REH cell (cell line): ENCODE measurements around the genes PCGF1, DQX1 and GCFC2.

- PRO-cap: no peak
These were observed 2.1 kb downstream of the RTKN start for GRCh38 chr2:74439557-74440210.

- PRO-cap: no peak
These were observed 613 bp downstream of the WBP1 start for GRCh38 chr2:74458648-74459454.

- PRO-cap: no peak
These were observed 931 bp downstream of the CCDC142 start for GRCh38 chr2:74481860-74482273.

DNA sequence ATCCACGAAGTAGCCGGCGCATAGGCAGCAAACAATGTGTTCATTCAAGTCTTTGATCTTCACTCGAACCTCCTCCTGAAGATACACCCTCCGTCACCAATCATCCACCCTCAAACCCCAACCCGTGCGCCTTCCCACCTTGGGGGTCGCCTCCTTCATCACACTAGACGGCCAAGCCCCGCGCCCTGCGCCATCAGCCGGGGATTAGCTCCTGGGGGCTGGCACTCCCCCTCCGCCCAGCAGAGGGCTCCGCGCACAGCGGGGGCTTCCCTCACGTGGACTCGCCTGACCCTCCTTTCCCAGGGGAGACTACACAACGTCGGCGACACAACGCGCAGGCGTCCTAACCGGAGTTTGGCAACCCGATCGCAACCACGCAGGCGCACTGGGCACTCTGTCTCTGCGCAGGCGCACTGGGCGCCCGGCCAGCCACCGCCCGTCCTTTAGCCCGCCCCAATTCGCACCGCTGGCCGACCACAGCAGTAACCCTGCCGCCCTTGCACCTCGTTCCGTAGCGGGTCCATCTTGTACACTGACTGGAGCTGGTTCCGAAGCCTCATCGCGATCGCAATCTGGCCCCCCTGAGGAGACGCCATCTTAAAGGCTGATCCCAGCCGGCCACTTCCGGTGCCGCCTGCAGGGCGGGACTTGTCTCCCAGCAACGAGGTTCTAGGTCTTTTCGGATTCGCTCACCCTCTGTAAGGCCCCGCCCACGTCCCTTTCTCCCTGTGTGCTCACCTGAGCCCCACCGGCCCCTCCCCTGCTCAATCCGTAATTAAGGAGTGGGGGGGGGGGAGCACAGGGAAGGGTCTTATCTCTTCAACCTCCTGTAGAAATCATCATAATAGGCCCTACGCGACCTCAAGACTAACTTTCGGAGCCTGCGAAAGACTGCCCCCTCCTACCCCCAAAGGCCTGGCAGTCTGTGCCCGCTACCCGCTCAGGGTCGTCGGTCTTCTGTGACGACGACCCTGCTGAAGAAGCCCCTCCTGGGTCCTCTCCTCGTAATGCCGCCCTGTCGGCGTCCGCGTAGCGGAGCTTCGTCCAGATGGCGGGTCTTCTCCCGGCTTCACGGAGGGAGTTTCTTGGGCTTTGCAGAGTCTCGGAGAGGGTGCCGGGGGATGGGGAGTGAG is at the start of gene PCGF1:
PCGF1 (minus strand) TSS at position 623 of the 1,133 bp plus-strand sequence.
- PRO-cap: bidirectional peak, plus-strand start at position 456 of the sequence, minus-strand start at position 213 of the sequence

DNA sequence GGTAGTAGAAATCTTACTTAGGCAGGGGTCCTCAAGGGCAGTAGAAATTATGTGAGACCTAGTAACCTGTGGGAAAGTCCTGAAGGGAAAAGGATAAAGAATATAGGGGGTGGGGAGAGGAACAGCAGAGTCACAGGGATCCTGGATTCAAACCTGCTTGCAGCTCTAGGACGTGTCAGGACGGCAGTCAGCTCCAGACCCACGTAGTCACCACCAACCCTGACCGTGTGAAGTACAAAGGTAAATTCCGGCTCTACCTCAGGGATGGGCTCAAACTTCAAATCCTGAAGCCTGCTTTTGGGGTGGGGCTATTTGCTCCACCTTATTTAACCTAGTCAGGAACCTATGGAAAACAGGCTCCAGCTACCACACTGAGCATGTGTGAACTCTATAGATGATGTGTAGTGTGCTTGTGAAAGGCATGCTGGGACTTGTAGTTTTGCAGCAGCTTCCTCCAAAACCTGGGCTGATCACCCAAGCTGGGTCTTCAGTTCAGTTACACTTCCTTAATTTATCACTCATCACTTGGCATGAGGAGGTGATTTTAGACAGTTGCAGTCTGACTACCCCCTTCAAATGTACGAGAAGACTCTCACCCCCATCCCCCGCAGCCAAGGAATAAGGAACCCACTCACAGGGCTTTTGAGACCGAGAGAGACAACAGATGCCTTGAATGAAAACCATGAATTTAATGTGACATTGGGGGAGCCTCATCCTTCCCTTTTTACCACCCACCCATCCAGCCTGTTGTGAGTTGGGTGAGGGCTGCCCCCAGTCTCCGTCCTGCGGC is at the start of gene DQX1:
DQX1 (minus strand) TSS at position 249 of the 790 bp plus-strand sequence.
- PRO-cap: no peak

DNA sequence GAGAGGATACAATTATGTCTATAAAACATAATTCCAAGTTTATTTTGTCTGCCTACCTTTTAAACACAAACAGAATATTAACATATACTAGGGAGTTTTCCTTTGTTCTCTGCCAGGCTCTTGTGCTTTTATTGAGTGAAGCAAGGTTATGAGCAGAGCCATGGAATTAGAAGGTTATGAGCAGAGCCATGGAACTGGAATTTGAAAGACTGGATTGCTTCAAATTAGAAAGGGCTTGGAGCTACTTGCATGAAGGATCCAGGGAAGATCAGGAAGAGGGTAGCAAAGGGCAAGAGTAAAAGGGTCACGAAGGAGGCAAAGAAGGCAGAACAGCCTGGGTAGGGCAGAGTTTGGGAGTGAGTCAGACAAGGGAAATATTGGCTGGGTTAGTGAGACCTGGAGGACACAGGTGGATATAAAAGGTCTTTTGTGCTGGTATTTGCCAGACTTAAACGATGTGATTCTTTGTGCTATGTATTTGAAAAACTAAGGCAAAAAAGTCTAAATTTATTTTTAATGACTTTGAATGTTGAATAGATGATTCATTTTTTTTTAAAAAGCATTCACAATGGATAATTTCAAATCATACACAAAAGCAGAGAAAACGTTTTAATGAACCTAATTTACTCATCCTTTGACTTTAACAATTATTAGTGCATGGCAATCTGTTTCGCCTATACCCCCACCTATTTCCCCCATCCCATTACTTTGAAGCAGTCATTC is 65.1 kb downstream of the SEMA4F start:
- PRO-cap: no peak

- PRO-cap: no peak
These were observed 17.4 kb upstream of the HK2 start for GRCh38 chr2:74816455-74816917.

- PRO-cap: no peak
These were observed 2.0 kb upstream of the HK2 start for GRCh38 chr2:74831863-74832327.

DNA sequence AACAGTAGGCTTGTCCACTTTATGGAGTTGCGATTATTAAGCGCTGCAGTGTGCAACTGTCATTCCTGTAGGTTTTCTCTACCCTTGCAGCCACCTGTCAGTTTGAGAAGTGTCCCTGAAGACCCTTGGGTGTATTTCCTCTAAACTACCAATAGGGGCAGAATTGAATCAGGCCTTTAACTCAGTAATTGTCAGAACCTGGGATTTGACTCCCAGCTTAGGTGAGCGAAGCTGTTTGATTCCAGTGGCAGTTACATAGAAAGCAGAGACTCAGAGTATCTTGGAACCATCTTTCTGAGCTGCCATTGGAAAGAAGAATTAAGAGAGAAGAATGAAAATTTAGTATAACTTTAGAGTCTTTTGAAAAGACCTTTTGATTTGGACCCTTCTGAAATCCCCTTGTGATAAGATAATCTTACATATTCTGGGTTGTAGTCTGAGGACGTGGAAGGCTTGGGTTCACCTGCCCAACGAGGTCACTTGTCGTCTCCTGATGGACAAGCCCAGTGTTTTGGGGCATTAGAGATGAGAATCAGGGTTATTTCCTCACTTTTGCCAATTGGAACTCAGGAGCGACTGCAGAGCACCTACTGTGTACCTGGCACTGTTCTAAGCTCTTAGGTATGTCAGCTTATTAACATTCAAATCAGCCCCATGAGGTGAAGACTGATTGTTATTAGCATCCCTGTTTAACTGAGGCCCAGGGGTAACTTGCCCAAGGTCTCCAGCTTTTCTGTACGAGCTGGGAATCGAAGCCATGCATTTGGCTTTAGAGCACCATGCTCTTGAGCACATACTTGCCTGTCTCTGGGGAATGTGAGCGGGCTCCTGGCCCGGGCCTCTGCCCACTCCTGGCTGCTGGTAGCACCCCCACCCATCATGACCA is 2.8 kb downstream of the HK2 start:
- PRO-cap: unidirectional peak, minus-strand start at position 76 of the sequence

GRCh38 chr2:74869296-74870006 is 35.5 kb downstream of the HK2 start:
- PRO-cap: no peak

GRCh38 chr2:74917662-74918215 is 40.7 kb upstream of the POLE4 start:
- PRO-cap: no peak

GRCh38 chr2:74959349-74959751 is 907 bp downstream of the POLE4 start:
- PRO-cap: no peak

GRCh38 chr2:74991839-74992532 is 33.5 kb downstream of the POLE4 start:
- PRO-cap: no peak

GRCh38 chr2:75199973-75200890 is 912 bp upstream of the TACR1 start:
- PRO-cap: no peak

GRCh38 chr2:75518616-75519076 is 42.1 kb downstream of the EVA1A start:
- PRO-cap: no peak

DNA sequence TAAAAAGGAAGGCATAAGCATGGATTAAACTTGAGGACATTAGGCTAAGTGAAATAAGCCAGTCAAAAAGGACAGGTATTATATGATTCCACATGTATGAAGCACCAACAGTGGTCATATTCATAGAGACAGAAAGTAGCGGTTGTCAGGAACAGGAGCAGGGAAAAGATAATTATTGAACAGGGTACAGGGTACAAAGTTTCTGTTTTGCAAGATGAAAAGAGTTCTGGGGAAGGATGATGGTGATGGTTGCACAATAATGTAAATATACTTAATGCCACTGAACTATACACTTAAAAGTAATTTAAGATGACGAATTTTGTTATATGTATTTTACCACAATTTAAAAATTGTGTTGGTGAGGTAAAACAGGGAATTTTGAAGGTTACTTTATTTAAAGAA is 39.2 kb downstream of the EVA1A start:
- PRO-cap: no peak

- PRO-cap: no peak
These were observed 33.6 kb upstream of the MRPL19 start for GRCh38 chr2:75612923-75613345.

DNA sequence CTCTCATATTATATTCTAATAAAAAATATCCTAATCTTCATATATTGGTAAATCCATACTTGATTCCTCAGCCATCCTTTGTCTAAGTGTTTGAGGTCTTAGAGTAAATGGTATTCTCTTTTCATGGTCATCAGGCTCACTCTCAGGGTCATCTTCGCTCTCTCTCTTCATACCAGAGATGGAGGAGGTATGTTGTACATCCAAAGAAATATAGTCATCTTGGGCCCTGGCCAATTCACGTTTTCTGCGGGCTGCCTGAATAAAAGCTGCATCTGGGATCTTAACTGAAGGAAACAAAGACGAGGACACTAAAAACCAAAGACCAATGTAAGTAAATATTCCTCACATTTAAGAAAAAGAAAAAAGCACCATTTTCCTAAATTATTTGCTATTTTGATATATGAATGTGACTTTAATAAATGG is 8.6 kb downstream of the GCFC2 start:
- PRO-cap: no peak

DNA sequence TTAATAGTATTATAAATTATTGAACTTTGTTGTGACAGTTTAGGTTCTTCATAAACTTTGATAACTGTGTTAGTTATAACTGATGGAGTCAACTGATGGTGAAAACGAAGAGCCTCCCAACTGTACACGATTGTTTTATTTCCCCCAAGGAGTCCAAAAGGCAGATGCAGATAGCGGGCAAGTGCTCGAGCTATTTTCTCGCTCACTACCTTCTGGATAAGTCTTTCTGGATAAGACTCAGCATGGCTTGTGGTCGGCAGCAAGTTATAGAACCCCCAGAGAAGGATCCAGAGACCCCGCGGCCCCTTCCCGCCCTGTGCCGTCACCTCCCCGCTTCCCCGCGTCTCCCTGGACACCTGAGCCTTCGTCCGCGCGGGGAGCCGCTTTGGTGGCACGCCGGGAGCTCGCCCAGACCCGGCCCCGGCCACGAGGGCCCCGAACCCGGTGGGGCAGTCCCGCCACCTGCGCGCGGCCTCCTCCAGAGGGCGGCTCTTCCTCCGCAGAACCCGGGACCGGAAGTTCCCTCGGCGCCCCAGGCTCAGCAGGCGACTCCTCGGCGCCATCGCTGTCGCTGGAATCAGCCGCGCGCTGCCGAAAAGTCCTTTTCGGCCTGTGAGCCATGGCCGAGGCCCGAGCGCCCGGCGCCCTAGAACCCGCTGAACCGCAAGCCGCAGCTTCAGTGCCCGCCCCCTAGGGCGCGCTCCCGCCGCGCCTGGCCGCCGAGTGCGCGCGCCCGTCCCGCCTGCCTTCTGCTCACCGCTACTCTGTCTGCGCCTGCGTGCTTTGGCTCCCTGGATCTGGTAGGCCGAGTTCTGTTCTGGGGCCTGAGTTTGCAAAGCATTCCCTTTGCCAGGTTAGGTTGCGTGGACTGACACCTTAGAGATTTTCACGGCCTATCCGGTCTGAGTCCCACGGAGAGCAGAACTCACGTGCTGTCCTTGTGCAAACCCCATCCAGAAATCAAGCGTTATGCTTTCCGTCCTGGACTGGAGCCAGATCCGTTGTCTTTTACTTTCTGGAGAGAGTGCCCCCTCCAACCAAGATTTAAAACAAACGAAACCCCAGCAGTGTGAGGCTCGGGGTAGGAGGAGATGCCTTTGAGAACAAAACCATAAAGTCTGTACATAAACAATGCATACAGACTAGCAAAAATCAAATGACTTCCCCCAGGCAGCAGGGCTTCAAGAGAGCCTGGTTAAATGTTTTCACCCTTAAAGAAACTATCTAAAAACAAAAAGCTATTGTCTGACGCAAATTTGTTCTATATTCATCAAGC is at the start of gene GCFC2:
GCFC2 (minus strand) TSS at position 681 of the 1,276 bp plus-strand sequence.
- PRO-cap: bidirectional peak, plus-strand start at position 541 of the sequence, minus-strand start at position 681 of the sequence; unidirectional peak, minus-strand start at position 962 of the sequence

DNA sequence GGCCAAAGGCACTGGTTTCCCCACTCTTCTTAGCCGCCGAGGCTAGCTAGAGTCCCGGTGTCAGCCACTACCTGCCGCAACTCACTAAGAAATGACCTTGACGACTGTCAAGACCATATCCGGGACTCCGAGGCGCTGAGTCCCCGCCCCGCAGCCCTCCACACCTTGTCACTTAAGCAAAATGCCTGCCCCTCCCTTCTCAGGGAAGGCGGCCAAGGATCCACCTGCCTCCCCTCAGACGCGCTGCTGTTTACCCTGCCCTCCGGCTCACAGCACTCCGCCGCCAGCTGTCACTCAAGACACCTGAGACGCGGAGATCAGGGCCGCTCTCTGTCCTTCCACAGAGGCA is 32.7 kb upstream of the REG3G start:
- PRO-cap: no peak